Progenitor cell of endocrine pancreas (in vitro differentiated cells): ENCODE measurements around a stretch of chr2.

- PRO-cap: no peak
Measured at GRCh38 chr2:9260383-9260852, 53.8 kb downstream of the ASAP2 start.

GRCh38 chr2:9298211-9299077 lies 91.8 kb downstream of the ASAP2 start:
- PRO-cap: no peak

DNA sequence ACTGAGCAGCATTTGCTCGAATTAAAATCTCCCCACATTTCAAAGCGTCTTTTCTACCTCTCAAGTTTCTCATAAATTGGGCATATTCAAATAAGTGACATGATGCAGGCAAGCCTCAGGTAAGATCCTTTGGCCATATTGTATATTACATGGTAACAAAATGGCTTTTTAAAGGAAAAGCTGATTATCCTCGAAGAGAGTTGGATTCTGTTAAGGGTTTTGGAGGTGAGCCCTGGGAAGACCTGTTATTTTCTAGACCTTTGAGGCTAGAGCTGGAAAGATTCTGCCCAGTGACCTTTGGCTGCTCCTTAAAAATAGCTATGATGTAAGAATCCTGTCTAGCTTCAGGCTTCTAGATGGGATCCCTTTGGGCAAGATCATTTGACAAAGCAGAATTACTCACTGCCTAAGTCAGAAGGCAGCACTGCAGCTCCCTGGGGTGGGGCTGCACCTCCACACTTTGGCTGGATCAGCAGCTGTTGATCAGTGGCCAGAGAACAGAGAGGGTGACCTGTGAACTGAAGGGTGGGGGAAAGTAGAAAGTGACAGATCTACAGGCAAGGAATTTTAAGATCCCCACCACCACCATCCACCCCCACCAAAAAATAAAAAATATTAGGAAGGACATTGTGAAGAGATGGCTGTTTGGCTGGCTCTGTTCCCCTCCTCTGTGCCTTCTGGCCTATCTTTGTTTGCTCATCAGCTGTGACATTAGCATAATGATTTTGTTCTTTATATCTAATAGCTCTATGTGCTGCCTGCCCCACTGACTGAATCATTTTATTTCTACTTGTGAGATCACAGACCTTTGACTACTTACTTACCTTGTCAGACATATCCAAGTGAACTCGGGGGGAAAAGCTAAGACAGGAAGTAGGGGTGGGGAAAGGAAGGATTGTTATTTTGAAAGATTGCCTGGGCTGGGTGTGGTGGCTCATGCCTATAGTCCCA lies 103.9 kb downstream of the ASAP2 start:
- PRO-cap: no peak

DNA sequence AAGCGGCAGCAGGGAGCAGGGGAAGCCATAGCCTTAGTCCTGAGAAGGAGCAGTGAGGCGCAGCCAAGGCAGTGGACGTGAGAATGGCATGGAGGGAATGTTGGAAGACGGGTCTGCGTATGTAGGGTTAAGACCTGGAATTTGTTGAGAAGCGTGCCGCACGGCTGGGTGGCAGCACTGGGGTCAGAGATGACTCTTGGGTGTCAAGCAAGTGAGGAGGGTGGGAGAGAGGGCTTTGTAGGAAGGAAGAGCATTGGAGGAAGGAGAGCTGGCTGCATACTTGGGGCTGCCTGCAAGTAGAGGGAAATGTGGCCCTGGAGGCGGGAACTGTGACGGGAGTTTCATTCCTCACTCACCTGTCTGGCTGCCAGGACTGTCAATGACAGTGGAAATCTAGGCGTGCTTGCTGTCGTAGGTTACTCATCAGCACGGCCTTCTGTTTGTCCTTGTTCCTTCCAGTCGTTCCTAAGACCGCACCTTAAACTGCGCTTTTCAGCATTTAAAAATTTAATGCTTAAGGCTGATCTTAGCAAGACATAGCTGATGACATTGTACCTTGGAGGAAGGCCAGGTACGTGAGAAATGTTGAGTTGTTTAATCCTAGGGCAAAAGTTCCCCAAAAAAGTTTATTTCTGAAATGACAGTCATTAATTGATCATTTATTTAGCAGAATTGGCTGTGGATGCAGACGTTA lies 107.9 kb downstream of the ITGB1BP1 start:
- PRO-cap: no peak

DNA sequence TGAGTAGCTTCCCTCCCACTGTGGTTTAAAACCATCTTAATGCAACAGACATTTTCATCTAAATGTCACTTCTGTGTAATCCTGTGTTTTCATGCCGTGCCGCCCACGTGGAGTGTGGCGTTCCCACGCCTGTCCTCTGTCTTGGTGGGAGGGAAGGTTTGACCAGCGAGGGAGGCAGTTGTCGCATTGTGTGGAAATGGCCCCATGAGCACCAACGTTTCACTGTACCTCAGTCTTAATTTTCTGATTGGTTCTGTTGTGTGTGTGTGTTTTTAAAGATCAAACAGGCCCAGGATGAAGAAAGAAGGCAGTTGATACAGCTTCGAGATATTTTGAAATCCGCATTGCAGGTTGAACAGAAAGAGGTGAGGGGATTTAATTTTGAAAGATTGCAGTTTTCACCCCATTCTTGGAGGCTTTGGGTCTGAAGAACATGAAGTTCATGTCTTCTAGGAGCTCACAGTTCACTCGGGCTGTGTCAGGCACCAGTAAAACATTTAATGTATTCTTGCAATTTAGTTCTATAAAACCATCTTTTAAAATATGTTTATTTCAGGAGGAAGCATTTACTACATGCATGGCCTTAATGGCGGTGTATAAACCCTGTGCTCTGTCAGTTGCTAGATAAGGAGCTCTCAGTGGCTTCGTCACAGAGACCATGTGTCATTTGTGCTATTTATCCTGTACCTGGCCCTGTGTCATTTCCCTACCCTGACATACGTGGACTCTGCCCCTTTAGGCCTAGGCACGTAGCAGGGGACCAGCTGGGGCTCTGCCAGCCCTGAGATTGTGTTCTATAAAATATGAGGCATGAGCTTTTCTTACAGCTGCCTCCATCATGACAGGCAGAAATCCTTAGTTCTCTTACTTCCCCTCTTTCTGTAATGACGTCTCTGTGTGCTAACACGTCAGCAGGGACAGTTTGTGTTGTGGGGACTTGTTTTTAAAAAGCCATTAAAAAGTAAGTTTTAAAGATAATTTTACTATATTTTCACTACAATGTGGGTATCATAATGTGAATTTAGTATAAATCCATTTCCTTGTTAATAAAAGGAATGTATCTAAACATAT lies 88.2 kb downstream of the ITGB1BP1 start:
- PRO-cap: no peak

GRCh38 chr2:9336041-9336789 lies 87.1 kb downstream of the ITGB1BP1 start:
- PRO-cap: no peak

DNA sequence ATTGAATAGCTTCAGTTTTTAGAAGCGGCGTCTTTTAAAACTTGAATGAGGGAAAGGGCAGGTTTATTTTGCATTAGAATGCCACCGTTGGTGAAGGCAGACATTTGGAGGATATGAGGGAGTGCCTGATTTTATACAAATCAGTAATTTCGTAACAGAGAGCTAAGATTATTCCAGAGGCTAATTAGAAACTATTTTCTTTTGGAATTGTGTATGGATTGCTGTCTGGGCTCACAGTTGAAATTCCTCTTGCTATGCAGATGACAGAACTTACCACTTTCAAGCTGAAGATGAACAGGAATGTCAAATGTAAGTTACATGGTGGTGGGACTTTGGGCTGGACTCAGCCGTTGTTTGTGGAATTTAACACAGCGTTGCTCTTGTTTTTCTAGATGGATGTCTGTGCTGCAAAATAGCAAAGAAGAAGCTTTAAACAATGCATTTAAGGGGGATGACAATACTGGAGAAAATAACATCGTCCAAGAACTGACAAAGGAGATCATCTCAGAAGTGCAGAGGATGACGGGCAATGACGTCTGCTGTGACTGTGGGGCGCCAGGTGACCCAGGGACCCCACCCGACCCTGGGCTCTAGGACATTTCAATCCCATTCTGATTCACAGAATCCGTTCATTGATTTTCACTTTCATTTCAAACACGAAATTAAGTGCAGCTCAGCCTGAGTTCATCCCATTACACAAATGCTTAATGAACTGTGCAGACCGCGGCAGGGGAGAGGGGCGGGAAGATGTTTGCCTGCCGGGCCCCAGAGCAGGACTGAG lies 67.4 kb downstream of the ITGB1BP1 start:
- PRO-cap: no peak

GRCh38 chr2:9373107-9373733 lies 50.1 kb downstream of the ITGB1BP1 start:
- PRO-cap: no peak

DNA sequence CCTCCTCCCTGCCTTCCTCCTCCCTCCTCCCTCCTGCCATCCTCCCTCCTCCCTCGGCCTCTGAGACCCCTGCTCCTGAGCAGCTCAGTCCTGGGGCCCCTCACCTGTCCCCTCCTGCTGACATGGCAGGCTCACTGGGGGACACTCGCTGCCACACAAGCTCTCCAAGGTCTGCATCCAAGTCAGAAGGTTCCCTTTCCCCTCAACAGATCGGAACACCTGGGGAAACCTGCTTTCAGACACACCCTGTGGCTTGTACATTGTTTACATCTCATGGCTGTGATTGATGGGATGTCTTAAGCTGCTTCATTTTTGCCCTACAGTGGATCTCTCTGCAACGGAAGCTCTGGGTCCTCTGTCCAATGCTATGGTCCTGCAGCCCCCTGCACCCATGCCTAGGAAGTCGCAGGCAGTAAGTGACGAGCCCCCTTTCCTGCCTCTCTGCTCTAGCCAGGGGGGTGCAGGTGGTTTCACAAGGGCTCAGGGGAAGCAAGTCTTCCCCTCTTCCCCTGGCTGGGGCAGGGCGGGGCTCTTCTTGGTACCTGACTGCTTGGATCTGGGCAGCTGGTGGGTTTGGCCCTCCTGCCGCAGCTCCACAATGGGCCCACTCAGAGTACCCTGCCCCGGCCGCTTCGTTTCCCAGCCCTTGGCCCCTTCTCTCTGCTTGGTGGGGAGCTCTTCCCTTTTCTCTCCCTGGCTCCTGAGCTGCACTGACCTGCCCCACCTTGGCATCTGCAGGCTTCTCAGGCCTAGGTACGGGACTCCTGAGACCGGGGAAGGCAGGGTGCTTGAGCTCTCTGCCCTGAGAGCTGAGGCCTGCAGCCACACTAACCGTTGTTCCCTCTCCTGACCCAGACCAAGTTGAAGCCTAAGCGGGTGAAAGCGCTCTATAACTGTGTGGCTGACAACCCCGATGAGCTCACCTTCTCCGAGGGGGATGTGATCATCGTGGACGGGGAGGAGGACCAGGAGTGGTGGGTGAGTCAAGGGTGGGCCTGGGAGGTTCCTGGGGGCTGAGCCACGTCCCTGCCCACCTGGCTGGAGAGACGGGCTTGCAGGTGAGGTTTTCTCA lies 22.6 kb downstream of the ITGB1BP1 start:
- PRO-cap: no peak

DNA sequence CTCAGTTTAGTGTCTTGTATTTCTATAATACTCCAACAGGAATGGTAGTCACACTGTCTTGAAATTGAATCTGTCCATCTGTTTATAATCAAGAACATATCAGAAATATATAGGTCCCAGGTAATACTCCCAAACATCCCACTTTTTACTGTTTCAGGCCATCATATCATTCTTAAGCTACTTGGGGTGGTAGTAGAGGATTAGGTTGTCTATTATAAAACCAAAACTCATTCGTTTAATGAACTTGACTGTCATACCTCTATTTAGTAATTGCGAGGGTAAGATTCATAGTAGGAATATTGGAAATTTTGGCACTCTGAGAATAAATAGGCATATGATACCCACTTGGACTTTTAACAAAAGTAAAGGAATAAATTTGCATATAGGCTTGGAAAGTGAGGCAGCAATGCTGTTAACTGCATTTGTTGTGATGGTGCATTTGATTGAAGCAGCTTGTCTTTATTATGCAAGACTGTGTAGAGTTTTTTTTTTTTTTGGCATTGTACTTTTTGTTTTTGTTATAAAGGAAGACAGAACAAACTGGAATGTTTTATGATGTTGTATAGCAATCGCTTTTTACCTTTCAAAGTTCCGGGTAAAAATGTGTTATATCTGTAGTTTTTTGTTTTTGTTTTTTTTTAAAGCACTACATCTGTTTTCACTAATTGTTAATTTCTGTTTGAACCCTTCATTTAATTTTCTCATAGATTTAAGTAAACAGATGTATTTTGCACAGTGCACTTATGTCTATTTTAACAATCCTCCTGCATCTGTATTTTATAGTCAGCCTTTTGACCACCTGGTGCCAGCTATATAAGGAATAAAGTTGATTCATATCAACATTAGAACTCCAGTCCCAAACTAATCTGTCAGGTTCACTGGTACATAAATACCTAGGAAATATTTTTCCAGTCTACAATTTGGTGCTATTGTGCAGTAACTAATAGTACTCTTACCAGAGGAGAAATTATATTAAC lies 18.8 kb downstream of the ITGB1BP1 start:
- PRO-cap: no peak

GRCh38 chr2:9415768-9416334 lies 7.5 kb downstream of the ITGB1BP1 start:
- PRO-cap: no peak

DNA sequence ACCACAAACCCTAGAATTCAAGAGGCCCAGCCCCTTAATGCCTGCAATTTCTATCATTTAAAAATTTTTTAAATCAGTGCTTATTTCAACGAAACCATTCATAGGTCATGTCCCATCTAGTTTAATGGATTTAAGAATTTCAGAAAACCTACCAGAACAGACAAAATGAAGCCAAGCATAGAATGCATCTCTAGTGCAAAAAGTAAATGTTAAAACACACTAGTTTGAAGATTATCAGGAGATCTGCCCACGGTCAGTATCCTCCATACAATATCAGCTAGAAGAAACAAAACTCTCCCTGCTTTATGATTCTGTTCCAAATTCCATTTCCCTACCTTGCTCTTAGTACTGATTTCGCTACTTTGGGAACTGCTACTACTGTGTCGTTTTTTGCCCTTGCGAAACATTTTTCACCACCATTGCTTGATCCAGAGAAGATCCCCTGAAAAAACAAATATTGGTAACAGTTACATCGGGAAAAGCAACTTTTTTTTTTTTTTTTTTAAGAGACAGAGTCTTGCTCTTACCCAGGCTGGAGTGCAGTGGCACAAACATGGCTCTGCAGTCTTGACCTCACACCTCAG lies 4.9 kb downstream of the ITGB1BP1 start:
- PRO-cap: no peak

- PRO-cap: bidirectional peak, plus-strand start at chr2:9476837, minus-strand start at chr2:9476636
Measured at GRCh38 chr2:9476267-9476760, 2.0 kb downstream of the IAH1 start.

GRCh38 chr2:9483365-9483855 lies 9.1 kb downstream of the IAH1 start:
- PRO-cap: no peak

DNA sequence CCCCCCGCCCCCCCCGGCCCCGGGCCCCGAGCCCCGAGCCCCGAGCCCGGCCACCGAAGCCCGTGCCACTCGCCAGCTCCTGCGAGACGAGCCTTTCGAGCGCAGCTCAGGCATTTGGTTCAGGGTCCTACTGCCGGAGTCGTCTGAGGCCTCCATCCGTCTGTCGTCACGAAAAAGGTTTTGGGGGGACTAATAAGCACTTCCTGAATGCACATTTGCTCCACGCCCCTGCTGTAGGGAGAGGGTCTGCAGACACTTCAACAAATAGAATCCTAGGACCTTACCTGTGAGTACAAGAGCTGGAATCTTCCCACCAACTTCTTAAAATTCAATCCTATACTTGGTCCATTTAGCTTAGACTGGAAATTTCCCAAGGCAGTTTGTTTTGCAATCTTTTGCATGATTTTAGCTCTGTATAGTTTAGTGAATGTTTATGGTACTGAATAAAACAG lies 703 bp upstream of the ADAM17 start:
- PRO-cap: bidirectional peak, plus-strand start at position 207 of the sequence, minus-strand start at position 167 of the sequence

GRCh38 chr2:9610716-9611685 lies 19.8 kb downstream of the YWHAQ start:
- PRO-cap: no peak

- PRO-cap: no peak
Measured at GRCh38 chr2:9644833-9645019, 13.9 kb upstream of the YWHAQ start.

- PRO-cap: no peak
Measured at GRCh38 chr2:9760404-9761004, 82.8 kb upstream of the TAF1B start.

- PRO-cap: no peak
Measured at GRCh38 chr2:9765674-9766025, 77.6 kb upstream of the TAF1B start.

DNA sequence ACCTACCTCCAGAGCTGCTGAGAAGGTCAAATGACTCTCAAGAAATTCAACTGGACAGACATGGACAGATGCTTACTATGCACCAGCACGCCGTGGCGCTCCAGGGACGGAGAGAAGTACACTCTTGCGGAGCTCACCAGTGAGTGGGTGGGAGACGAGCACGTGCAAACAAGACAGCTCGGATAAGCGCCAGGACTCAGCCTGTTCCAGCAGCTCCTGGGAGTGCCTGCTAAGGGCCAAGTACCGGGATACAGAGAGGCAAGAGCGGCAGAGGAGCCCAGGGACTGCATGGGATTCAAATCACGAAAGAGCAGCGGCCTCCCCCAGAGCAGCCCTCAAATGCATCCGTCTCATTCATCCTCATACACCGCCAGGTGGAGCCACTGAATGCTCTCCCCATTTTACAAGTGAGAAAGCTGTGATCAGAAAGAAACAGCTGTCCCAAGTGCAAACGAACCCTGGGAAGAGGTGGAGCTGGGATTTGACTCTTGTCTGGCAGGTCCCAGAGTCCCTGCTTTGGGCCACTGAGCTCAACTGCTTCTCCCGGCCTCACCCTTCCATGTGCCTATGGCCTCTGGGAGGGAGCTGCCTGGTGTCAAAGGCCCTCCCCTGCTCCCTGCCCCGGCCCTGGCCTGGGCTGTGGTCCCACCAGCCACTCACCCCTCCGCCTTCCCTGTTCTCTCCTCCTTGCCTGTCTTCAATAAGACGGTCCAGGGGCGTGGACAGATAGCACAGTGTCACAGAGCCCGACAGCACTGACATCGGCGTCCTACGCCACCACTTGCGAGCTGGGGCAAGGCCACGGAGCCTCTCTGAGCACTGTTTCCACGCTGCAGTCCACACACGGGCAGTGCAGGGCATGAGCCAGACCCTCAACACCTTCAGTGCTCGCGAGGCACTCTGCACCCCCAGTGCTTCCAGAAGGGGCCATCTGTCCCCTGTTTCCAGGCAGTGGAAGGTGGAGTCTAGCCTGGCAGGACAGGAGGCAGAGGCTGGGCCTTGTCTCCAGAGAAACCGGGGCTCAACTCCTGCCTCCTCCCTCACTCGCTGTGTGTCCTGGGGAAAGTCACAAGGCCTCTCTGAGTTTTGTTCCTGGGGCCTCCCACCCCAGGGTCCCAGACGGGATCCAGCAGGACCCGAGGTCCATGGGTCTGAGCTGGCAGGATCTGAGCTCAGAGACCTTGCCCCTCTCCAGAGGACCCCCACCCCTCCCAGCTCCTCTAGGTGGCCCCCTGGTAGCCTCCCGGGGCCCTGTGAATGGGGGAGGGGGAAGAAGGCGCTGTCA lies 72.6 kb upstream of the TAF1B start:
- PRO-cap: no peak